ENCODE measurements around the gene C1QTNF7.

GRCh38 chr4:13611314-13611925, 16.1 kb downstream of the BOD1L1 start:
- RRBS, 2 experiments: no CpG with 5 or more reads among the region's 3 CpGs

GRCh38 chr4:14030436-14030796, 402.9 kb upstream of the BOD1L1 start:
- RRBS, 2 experiments: no CpG with 5 or more reads among the region's 4 CpGs

GRCh38 chr4:15009479-15010218, 7.4 kb downstream of the CPEB2 start:
- RRBS, 2 experiments: no CpG with 5 or more reads among the region's 2 CpGs

DNA sequence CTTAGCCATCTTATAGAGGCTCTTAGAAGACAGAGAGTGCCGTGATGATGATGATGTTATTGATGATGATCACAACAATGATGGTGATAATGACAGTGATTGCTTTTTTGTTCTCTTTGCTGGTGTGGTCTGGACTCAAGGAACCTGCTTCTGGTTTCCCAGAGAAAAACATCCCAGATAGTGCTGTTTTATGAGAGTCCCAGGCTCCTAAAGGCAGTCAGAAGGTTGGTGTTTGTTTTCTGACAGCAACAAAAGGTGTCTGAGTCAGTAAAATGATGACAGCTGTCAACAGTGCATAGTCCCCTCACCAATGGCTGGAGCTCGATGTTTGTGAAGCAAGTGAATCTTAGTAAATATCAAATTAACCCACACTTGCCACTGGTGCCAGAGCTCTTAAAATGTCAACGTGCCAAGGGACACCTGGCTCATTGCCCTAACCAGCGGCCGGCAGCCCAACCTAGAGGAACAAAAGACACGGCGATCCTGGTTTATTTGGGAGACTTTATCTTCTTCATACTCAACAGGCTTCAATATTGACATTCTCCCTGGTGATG, 143.3 kb downstream of the CPEB2 start:
- RRBS, 2 experiments: no CpG with 5 or more reads among the region's 7 CpGs

- RRBS, 2 experiments: no CpG with 5 or more reads among the region's 6 CpGs
Observed at GRCh38 chr4:15339677-15340326, 88.0 kb upstream of the C1QTNF7 start.

DNA sequence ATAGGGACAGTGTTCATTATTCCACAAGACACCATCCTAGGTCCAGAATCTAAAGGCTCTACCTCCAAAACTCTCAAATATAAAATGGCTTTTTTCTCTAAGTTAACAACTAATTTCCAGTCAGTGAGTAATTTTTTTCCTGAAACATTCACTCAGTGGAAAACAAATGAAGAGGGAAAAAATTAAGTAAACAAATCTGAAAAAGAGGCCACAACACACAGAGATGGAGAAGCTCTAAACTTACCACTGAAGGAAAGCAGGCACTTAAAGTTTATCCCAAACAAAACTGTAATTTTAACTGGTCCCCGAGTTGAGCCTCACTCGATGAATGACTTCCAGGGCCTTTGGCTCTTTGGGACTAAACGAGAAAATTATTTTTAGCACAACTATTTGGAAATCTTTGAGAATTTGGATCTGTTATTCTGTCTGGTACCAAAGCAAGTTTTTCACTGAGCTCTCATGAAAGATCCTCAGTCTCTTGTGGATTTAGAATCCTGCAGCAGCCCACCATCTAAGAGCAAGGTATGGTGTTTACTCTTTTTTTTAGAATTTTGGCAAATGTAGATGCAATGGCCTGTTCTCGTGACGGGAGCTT, at the start of gene C1QTNF7:
C1QTNF7 (plus strand) TSS at position 449 of the 595 bp plus-strand sequence.
- RRBS, 2 experiments: no CpG with 5 or more reads among the region's 5 CpGs

- RRBS, 2 experiments: no CpG with 5 or more reads among the region's 5 CpGs
Observed at GRCh38 chr4:15455071-15455684, 14.5 kb upstream of the CC2D2A start.

DNA sequence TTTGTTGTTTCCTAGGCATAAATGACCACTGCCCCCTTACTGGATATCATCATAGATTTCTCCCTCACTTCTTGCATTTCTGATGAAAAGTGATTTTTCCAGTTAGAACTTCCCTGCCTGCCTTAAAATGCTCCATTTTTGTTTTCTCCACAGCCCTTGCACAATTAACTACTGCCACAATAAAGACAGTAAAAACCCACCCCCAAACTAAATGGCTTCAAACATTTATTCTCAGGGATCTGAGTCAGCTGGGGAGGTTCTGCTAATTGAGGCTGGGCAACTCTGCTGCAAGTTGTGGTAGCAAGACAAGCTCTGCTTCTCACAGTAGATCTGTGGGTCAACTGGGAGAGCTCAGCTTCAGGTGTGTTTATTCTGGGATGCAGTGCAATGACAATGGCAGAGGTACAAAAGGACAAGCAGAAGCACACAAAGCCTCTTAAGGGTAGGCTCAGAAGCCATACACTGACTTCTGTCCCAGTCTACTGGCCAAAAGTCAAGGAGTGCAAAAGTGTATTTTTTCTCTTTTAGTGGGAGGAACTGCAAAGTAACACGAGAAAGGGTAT, 60.9 kb downstream of the FBXL5 start:
- RRBS, 2 experiments: no CpG with 5 or more reads among the region's 1 CpG

DNA sequence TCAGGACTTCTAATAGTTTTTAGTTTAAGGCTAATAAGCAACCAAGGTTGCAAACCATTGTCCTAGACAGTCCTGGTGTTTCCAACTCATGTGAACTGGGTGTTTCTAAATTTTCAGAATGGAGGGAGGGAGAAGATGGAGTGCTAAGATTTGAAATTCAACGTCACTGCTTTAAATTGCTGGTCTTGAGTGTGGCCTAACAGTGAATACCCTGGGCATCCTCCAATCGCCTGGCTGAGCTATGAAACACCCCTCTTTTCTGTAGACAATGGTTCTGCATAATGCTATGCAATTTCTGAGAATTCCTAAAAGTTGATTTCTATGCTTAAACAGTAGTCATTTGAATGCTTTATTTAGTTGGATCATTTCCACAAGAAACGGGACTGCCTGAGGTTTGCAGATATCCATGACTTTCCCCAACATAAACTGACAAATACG, 1.2 kb downstream of the FBXL5 start:
- RRBS, 2 experiments: no CpG with 5 or more reads among the region's 4 CpGs

- RRBS, 2 experiments: no CpG with 5 or more reads among the region's 5 CpGs
Observed at GRCh38 chr4:15774023-15774632, 4.0 kb upstream of the CD38 start.

DNA sequence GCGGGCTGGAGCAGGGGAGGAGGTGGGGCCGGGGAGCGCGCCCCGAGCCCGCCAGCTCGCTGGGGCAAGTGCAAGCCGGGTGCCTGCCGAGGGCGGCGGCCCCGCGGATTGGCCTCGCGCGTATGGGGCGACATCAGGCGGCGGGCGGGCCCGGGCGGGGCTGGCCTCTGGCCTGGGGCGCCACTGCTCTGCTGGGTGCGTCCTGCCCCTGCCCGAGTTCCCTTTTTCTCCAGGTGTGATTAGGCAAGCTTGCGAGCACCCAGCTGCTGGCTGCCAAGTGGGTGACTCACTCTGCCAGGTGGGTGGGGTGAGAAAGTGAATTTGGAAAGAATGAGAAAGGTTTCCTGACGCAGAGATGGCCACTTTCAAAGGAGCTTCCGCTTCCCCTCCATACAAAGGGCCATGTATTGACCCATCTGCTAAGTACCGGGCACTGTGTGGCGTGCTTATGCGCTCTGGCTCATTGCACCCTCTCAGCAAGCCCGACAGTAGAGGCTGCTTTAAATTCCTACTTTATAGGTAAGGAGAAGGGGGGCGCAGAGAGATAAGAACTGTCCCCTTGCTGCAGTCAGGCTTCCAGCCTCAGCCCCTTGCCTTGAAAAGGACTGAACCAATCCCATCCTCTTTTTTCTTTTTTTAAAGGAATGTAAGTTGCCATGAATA, 32.4 kb downstream of the FGFBP1 start:
- RRBS, 2 experiments: 86 to 95% methylated on average over 19 of the region's 33 CpGs

DNA sequence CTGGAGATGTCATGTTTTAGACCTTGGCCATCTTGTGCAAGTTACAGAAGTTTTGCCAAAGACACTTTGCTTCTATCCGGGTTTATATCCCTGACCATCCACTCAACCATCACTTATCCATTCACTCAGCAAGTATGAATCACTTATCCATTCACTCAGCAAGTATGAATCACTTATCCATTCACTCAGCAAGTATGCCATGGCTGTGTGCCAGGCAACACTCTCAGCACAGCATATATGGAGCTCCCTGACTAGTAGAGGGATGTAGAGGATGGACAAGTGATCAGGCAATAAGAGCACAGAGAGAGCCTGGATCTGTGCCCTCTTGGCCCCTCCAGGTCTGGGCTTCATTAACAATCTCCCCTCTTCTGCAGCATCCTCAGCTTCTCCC, 17.2 kb downstream of the FGFBP1 start:
- RRBS, 2 experiments: no CpG with 5 or more reads among the region's 1 CpG

GRCh38 chr4:16025229-16025760, 58.5 kb downstream of the PROM1 start:
- RRBS, 2 experiments: no CpG with 5 or more reads among the region's 8 CpGs

GRCh38 chr4:16032063-16032897, 51.5 kb downstream of the PROM1 start:
- RRBS, 2 experiments: no CpG with 5 or more reads among the region's 8 CpGs

DNA sequence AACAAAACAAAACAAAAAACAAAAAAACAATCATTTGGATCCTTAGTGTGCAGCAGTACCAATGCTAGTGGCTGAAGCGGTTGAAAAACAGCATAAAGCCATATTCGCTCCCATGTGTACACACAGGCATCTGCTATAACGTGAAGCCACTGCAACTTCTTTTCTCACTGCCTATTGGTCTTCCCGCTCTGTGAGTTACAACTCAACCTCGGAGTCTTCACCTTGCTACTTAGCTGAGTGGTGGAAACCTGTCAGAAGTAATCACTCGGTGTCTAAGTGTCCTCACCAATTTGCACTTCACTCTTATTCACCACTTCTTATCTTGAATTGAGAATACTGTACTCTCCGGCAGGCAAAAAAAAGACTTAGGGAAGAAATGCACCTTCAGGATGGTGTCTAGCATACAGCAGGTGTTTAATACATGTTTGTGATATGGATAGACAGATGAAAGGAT, 527 bp upstream of the PROM1 start:
- RRBS, 2 experiments: no CpG with 5 or more reads among the region's 7 CpGs

DNA sequence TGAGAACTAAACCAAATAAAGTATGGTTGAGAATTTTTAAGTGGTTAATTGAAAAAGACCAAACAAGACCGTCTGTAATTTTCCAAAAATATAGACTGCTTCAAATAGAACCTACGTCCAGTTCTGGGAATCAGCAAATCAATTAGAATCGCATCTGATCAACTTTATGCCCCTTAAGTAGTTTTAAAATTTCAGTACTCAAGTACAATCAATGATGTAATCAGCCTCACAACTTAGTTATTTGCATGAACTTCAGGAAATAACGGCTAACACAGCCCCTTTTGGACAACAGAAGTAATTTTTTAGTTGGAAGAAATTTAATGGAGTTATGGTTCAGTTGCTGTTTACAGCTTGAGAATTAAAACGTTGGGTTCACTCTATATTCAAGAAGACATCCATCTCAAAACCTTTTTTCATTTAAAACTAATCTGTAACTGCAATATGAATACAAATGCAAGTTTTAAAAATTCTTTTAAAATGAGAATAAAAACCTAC, 1.1 kb downstream of the TAPT1 start:
- RRBS, 2 experiments: no CpG with 5 or more reads among the region's 5 CpGs

GRCh38 chr4:16683960-16684585, 214.4 kb downstream of the LDB2 start:
- RRBS, 2 experiments: no CpG with 5 or more reads among the region's 6 CpGs

GRCh38 chr4:16745847-16746388, 152.5 kb downstream of the LDB2 start:
- RRBS, 2 experiments: no CpG with 5 or more reads among the region's 6 CpGs

DNA sequence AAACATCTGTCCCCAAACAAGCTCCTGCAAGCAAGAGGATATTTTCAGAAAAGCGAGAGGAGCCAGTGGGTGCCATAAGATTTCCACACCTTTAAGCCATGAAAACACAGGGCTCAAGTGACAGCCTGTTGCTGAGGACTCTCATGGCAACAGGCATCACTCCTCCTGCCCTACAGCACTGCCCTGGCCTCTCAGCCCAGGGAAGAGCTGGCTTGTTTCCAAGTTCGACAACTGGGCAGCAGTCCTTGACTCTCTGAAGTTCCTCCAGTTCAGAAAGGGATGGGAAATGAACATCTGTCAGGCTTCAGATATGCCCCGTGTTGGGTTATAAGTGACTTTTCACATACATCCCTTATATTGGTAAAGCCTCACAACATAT, 9.9 kb downstream of the FAM184B start:
- RRBS, 2 experiments: no CpG with 5 or more reads among the region's 3 CpGs

GRCh38 chr4:17780394-17781025, 911 bp downstream of the FAM184B start:
- RRBS, 2 experiments: no CpG with 5 or more reads among the region's 9 CpGs

All from NT2/D1 (cell line).